Stomach (tissue), 7 donors: ENCODE measurements around a stretch of chr18.

- PRO-cap, result no peak
- RAMPAGE, long total RNA, 5 experiments, result no peak in any of the 5 experiments
- RRBS, result no CpG with 5 or more reads among the region's 6 CpGs
Measured at GRCh38 chr18:12314313-12315114, 6.5 kb downstream of the TUBB6 start.

DNA sequence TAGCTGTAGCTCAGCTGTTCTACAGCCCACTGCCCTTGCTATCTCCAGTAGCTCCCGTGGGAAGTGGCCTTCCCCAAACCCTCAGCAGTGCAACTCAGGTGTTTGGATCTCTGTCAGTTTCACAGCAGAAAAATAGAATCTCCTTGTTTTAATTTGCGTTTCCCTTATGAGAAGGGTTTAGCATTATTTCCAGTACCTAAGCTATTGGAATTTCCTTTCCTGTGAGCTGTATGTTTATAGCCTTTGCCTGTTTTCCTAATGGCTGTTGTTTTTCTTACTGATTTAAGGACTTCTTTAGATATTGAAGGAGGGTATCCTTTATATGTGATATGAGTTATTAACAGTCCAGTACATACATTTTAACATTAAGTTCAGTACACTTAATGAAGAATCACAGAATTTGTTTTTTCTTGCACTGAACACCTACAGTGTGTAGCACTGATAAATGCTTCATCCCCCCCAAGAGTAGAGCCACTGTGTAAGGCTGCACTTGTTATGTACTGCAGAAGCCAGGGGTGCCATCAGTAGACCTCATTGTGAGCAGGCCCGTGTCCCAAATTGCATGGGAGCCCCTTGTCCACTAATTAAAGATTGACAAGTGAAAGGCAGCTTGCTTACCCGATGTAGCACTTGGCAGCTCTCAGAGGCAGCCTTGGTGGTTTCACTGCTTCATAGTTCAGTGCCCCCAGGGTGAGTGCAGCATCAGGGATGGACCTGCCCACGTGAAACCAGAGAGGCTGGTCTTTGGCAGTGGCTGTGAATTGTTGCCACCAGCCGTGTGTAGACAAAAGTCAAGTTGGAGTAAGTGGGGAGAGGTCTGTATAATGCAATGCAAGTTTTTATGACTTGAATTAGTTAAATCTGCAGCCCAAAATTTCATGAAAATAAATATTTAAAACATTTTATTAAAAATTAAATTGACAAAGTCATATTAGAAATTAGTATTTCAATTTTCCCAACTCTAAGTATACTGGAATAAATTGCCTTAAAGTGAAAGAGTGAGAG, 13.1 kb downstream of the TUBB6 start:
- PRO-cap, result no peak
- RAMPAGE, long total RNA, 5 experiments, result no peak in any of the 5 experiments
- RRBS, result no CpG with 5 or more reads among the region's 6 CpGs

DNA sequence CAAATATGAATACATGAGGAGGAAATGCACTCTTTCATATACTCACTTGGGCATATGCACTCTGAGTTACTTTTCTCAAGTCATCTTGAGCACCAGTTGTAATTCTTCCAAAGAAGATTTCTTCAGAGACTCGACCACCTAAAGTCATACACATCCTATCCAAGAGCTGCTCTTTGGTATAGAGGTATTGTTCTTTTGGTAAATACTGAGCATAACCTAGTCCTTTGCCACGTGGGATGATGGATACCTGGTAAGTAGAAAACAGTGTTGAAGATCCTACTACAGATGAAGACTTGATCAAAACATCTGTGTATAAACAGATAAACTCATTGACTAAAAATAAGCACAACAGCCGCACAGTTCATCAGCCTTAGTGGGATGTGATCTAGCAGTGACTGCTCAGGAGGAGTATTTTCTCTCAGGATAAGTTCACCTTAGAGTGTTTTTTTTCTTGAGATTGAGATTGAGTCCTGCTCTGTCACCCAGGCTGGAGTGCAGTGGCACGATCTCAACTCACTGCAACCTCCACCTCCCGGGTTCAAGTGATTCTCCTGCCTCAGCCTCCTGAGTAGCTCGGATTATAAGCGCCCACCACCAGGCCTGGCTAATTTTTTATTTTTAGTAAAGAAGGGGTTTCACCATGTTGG, 32.2 kb downstream of the TUBB6 start:
- PRO-cap, result no peak
- RAMPAGE, long total RNA, 5 experiments, result start-site peak on the minus strand in 2 of 5 experiments, centred at positions 113 to 156 of the sequence, 6 to 8 reads per replicate
- RRBS, result no CpG with 5 or more reads among the region's 7 CpGs

DNA sequence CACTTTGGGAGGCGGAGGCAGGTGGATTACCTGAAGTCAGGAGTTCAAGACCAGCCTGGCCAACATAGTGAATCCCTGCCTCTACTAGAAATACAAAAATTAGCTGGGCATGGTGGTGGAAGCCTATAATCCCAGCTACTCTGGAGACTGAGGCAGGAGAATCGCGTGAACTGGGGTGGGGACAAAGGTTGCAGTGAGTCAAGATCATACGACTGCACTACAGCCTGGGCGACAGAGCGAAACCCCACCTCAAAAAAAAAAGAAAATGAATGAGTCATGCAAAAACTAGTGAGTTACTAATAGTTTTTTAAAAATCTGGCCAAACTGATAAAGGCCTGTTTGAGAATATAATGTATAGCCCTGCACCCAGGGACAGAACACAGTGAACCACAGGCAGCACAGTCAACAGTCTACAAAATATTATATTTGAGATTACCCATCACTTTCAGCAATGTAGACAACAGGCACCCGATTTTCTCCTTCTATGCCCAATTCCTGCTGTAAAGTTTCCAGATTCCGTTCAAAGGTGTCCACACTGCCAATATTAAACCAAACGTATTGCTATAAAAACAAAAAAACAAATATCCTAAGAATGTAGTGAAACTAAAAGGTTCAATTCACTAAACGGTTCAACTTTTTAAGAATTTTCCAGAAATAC, 17.4 kb downstream of the AFG3L2 start:
- PRO-cap, result no peak
- RAMPAGE, long total RNA, 5 experiments, result start-site peak on the minus strand in 1 of 5 experiments, centred at position 505 of the sequence, 12 reads per replicate
- RRBS, result no CpG with 5 or more reads among the region's 10 CpGs

DNA sequence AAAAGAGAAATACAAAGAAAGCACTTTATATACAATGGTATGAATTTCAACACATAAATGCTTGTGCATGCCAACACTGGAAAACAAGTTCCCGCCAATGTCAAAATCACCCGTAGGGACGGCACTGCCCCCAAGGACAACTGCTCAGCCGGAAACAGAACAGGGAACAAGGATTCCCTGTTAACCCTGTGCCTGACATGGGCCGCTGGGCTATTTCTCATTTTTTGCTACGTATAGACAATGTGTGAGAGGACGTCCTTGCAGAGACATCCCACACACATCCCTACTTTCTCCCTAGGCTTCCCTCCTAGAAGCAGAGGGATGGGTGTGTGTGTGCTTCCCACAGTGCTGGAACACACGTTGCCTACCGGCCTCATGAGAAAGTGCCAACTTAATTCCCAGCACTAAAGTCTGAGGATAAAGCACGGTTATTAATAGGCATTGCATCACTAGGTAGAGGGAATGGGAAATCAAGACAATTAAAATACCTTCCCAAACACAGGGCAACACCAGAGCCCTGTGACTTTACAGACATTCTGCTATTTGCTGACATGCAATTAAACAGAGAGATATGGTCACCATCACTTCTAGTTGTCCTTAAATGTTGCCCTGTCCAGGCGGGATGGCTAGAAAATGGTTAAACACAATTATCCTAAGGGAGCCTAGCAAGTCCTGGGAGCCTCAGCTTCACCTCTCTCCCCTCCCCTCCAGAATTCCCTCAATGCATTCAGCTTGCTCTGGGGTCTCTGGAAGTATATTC, 14.3 kb downstream of the AFG3L2 start:
- PRO-cap, result no peak
- RAMPAGE, long total RNA, 5 experiments, result no peak in any of the 5 experiments
- RRBS, result no CpG with 5 or more reads among the region's 11 CpGs

DNA sequence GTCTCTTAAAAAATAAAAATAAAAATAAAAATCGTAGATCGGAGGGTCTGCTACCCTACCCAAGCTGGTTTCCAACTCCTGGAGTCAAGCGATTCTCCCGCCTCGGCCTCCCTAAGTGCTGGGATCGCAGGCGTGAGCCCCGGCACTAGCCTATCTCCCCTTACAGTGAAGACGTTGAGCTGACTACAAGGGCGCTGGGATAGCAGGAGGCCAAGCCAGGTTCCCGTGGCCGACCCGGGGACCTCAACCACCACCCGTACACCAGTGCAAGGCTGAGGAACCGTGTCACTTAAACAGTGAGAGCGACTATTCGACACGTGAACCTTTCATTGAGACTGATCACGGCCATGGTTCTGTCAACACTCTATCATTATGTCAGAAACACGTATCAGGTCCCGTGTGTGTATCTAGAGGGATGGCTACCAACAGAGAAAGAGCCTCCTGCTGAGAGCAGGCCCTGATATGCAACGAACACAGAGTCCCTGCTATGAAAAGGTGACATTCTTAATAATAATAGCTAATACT, 989 bp downstream of the AFG3L2 start:
- PRO-cap, result no peak
- RAMPAGE, long total RNA, 5 experiments, result no peak in any of the 5 experiments
- RRBS, result 11% methylated on average over 5 of the region's 22 CpGs

- PRO-cap, result no peak
- RAMPAGE, long total RNA, 5 experiments, result no peak in any of the 5 experiments
- RRBS, result no CpG with 5 or more reads among the region's 5 CpGs
Measured at GRCh38 chr18:12597724-12598324, 60.1 kb downstream of the SPIRE1 start.

DNA sequence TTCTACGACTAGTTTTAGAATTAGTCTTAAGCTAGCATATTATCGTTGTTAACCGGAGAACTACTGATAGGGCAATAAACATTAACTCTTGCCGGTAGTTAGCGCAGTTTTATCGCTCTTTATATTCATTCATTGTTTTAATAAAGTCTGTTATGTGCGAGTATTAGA, 522 bp downstream of the PSMG2 start:
- PRO-cap, result no peak
- RAMPAGE, long total RNA, 5 experiments, result no peak in any of the 5 experiments
- RRBS, result 0% methylated on average over 1 of the region's 7 CpGs

GRCh38 chr18:12776585-12777406, 74.0 kb downstream of the PSMG2 start:
- PRO-cap, result no peak
- RAMPAGE, long total RNA, 5 experiments, result no peak in any of the 5 experiments
- RRBS, result no CpG with 5 or more reads among the region's 56 CpGs

DNA sequence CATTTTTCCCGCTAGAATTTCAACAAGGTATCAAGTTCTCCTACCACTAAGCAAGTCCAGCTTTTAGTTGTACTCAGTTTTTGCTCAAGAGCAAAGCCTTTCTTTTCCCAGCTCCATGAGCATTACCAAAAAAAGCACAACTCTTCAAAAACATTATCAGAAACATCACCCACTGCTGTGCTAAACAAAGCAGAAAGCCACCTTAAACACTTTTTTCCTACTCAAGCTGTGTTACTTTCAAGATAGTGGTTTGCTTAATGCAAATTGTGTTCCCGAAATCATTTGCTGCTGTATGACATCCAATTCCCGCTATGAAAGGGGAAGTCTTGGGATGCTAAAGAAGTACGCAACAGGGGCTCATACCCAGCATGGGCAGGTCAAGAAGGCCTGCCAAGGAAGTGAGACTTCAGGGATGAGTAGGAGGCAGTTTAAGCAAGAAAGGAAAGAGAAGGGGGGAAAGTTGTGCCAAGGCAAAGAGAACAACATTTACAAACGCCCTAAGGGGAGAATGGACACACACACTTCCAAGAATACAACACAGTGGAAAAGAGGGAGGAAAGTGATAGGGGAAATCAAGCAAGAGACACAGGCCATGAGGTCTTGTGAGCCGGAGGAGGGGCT, 4.2 kb downstream of the PTPN2 start:
- PRO-cap, result no peak
- RAMPAGE, long total RNA, 5 experiments, result no peak in any of the 5 experiments
- RRBS, result no CpG with 5 or more reads among the region's 6 CpGs

GRCh38 chr18:12896991-12897336, 12.9 kb upstream of the PTPN2 start:
- PRO-cap, result no peak
- RAMPAGE, long total RNA, 5 experiments, result no peak in any of the 5 experiments
- RRBS, result no CpG with 5 or more reads among the region's 28 CpGs

DNA sequence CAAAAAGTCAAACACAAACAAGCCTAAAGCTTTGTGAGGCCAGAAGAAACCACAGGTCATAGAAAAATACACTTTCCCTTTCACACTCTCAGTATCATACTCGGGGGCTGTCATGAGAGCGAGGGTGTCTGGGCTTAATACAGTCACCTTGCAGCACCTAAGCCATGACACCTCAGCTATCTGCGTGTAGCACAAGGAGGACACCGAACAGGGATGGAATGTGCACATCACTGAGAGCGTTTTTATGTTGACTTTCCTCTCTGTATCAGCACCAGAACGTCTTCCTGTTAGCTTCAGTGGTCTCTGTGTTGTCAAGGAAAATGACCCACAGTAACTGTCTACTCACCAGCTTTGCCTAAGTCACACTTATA, 26.5 kb upstream of the SEH1L start:
- PRO-cap, result no peak
- RAMPAGE, long total RNA, 5 experiments, result no peak in any of the 5 experiments
- RRBS, result no CpG with 5 or more reads among the region's 6 CpGs

DNA sequence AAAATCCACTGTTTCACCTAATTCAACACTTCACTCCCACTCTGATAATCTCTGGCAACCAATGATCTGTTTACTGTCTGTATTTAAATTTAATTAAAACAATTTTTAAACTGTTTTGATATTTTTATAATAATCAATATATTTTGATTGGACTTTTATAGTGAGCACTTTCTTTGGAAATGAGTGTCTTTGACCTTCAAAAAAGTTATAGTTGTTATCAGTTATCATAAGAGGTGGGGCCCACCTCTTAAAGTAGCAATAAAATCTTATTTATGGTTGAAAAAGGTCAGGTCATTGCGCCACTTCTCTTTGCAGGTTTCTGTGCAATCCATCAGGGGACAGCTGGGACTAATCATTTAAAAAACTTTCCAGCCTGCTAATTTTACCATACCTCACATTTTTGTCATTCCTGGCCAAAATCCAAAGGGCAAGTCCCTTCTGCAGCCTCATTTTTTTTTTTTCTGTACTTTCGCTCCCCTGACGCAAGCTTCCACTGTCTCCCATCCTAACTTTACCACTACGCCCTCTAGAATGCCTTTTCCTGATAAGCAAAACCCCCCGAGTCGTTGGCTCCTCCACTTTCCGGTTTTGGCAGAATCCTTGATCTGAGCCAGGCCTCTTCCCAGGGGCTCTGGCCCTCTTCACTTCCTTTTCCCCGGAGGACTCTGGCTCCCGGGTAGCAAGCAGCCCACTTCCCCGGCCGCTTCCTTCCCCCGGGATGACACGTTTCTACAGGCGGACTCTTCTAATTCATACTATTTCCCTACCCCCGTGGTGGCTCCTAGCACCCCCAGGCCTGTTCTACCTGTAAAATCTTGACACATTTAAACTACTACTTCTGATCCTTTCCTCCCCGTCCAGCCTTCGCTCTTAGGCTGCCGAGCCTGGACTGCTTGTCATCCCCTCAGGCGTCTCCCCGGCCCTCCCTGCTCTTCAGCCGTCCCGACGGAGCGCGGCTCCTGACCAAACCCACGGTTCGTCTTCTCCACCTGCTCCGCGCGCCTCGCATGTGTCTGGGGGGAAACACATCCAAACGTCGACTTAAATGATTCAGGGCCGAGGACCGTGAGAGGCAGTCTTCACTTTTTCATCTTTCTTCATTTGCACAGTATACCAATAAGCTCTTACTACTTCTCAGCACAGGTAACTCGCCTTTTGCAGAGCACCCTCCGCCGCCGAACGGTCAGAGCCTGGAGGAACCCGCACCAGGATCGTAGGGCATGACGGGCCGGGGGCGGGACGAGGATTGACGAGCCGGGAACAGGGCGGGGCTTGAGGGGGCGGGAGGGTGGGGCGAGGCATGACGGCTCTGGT, 870 bp upstream of the SEH1L start:
- PRO-cap, result bidirectional peak, plus-strand start outside the sequence, minus-strand start at position 1,181 of the sequence
- RAMPAGE, long total RNA, 5 experiments, result start-site peak on the minus strand in 1 of 5 experiments, centred at position 1,223 of the sequence, 8 reads per replicate
- RRBS, result 7% methylated on average over 2 of the region's 52 CpGs

DNA sequence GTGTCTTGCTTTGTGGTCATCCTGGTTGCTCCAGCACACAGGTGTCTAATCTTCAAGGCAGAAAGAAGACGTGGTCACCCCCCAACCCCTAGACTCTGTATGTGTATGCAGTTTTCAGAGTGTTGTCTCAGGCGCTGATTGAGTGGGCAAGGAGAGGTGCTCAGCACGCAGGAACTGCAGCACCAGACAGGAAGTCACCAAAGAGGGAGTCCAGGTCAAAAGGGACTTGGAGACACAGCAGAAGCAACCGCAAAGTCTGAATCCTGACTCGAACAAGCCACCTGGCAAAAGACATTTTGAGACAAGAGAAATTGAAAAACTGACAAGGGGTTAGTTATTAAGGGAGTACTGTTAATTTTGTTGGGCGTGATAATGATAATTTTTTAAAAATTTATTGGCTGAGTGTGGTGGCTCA, 79.8 kb upstream of the LDLRAD4 start:
- PRO-cap, result no peak
- RAMPAGE, long total RNA, 5 experiments, result no peak in any of the 5 experiments
- RRBS, result no CpG with 5 or more reads among the region's 6 CpGs

DNA sequence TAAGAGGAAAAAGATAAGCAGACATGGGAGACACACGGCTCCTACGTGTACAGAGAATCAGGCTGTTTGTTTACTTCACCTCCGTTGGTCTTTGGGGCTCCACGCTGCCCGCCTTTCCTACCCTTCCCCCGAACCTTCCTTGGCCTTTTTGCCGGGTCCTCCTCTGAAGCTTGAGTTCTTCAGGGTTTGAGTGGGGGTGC, 22.8 kb upstream of the LDLRAD4 start:
- PRO-cap, result no peak
- RAMPAGE, long total RNA, 5 experiments, result no peak in any of the 5 experiments
- RRBS, result no CpG with 5 or more reads among the region's 7 CpGs

DNA sequence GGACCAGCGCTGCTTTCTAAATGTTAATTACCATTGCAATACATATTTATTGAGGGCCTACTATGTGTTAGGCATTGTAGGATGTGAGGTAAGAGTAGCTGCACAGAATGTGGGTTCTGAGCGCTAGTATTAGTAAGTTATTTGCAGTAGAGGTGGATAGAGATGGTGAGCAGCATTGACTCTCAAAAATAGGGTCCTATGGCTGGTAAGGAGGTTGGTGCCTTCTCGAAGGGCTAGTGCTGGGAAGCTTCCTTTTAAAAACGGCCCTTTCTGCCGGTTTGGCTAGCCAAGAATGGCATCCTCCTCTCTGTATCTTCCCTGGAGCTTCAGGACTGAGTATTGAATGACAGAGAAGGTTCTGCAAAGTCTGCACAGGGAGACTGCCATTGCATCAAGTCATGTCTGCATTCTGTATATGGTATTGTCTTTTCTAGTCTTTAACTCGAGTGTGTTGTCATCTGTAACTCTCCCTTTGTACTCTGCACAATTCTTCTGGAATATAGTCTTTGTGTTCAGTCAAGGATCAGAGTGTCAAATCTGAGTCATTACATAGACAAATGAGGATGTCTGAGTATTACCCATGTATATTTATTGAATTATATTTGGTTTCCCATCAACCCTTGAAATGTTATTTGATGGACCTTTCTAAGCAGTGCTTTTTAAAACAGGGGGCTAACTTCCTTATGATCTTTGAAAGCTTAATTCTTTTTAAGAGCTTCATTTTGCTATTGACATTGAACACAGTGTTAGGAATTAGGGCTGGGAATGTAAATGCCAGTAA, 1.1 kb downstream of the LDLRAD4 start:
- PRO-cap, result no peak
- RAMPAGE, long total RNA, 5 experiments, result no peak in any of the 5 experiments
- RRBS, result no CpG with 5 or more reads among the region's 6 CpGs

DNA sequence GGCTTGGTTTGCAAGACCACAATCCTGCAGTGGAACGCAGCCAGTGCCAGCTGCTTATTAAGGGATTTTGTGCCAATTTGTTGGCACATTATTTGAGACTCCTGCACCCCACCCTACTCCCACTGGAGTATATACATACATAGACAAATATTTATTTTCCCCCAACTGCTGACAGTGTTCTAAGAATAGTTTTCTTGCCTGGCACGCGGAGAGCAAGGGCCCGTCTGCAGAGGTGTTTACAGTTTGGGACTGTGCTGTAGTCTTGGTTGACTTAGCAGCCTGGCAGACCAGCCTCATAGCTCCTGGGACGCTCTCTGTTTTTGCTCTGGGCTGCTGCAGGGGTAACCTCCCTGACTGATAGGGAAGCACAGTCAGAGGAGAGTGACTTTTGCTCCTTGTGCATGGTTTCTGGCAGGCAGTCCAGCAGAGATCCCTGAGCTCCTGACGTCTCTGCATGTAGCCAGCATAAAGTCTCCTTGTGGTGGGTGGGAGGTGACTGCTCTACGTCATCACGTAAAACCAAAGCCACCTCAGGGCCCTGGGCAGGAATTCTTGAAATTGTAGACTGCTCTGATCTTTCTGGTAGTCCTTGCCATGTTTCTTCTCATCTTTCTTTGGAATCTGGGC, 2.0 kb downstream of the LDLRAD4 start:
- PRO-cap, result no peak
- RAMPAGE, long total RNA, 5 experiments, result no peak in any of the 5 experiments
- RRBS, result no CpG with 5 or more reads among the region's 8 CpGs

DNA sequence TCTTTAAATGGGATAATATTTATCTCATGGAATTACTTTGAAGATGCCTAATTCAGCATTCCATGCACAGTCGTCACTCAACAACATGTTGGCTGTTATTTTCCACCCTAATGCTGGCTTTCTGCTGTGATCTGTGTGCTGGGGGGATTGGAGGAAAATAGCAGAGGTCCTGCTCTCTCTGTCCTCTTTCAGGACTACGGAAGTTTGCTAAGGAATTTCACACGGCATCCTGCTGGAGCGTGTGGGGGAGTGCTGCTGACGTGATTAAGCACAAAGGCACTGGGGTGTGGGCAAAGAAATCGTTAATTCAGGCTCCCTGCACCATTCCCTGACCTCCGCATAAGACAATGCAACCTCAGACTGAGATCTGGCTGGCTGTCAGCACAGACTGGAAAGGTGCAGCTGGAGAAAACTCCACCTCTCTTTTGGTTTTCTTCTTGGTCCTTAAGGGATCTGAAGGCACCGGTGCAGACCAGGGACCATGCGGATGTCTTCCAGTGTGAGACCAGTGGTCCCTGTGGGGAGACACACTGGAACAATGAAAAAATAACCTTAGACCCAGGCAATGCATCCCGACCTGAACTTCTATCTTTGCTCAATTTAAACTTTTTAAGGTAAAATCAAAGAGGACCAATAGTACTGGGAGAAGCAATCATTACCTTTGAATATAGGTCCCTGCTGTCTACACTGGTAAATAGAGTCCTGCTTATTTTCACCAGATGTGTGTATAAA, 61.9 kb downstream of the LDLRAD4 start:
- PRO-cap, result no peak
- RAMPAGE, long total RNA, 5 experiments, result start-site peak on the plus strand in 1 of 5 experiments, centred at position 382 of the sequence, 6 reads per replicate
- RRBS, result no CpG with 5 or more reads among the region's 10 CpGs

DNA sequence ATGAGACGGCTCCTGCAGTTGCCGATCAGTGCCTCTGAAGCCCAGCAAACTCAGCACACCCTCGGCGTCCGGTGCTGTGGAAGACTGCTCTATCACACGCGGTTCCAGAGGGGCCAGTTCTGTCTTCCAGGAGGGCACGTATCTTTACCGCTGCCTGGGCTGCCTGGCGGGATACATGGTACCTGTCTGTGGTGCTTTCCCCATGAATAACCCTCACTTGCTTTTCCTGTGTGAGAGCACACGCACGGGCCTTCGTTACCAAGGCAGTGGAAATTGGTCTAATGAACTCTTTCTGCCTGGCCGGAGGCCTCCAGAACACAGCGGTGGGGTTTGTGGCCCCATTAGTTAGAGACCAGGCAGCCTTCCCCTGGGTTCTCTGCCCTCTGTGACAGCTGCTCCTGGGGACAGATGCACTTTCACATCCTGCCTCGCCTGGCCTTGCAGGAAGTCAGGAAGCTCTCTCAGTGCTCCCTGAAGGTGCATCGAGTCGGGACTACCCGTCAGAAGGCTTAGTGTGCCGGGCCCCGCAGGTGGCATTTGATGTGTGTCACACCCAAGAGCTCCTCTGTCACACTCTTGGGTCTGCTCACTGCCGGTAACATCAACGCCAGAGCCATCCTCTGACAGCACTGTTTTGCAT, 158.2 kb downstream of the LDLRAD4 start:
- PRO-cap, result no peak
- RAMPAGE, long total RNA, 5 experiments, result no peak in any of the 5 experiments
- RRBS, result 87% methylated on average over 3 of the region's 23 CpGs

- PRO-cap, result no peak
- RAMPAGE, long total RNA, 5 experiments, result no peak in any of the 5 experiments
- RRBS, result no CpG with 5 or more reads among the region's 13 CpGs
Measured at GRCh38 chr18:13377234-13377781, 158.7 kb downstream of the LDLRAD4 start.